Airway epithelial cell (primary cell): ENCODE results near the gene AP5Z1.

- RAMPAGE, long total RNA: no peak
These were observed 23.0 kb downstream of the AMZ1 start for GRCh38 chr7:2710821-2711609.

DNA sequence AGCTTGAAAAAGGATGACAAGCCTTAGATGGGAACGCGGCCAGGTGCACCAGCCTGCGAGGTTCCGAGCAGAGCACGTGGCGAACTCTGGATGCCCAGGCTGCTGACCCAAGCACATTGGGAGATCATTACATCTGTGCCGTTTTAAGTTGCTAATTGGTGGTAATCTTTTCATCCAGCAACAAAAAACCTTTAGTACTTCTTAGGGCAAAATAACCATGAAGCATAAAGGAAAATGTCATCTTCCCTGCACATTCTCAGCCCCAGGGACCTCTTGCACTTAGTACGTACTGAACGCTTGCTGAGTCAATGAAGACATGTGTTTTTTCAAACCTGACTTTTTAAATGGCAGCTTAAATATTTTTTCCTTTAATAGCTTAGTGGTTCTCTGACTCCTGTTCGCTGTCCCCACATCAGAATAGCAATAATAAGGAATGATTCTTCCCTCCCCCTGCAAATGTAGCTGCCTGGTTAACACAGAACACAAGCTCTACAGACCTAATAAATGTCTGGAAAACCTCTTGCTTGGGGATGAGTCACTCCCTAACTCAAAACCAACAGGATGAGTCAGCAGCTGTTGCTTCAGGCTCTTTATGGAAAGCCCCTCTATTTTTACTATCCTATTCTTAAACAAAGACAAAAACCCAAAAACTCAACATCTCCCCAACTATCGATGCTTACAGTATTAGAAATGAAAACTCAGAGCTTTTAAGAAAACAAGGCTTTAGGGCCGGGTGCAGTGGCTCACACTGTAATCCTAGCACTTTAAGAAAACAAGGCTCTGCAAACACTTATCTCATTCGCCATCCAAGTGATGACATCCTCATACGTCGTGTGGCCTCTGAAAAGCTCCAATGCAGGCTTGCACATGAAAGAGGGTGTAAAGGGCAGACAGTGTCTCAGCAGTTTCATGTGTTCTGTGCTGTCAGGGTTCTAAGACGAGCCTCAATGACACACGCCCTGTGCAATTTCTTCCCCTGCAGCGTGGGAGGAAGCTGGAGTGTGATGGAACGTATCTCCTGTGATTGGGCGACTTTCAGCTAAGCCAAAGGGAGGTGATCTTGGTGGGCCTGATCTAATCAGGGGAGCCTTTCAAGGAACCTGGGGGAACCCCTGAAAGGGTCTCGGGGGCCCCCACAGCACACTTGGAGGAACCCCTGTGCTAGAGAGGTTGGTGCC, 69.9 kb downstream of the AMZ1 start:
- RAMPAGE, long total RNA: no peak

DNA sequence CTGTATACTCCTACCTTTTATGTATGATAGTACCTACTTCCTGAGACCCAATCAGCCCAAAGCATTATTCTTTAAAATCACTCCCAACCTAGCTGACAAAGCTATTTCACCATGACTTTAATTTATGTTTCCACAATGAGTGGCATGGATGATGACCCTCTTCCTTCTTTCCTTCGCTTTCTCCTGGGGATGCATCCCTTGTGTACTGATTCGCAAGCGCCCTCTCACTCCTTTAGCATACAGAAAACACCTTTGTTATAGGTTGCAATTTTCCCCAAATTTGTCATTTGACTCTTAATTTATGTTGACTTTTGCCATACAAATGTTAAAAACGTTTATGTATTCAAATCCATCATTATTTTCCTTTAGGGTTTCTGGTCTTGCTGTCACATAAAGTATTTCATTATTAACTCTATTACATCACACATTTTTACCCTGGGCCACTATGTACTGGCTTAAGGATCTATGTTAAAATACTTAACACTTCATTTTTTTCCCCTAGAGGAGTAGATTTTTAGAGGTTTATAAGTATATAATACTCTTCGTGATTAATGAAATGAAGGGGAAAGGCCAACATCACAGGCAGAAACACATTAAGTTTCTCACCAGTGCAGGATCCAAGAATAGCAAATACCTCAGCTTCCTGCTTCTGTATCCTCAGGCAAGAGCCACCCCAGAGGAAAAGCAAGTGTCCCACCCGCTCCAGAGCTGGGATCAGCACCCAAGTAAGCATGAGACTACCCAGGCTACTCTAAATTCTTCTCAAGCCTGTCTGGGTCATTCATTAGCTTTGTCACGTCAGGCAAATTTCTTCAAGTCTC, 59.4 kb downstream of the GNA12 start:
- RAMPAGE, long total RNA: no peak

- RAMPAGE, long total RNA: no peak
These were observed 52.0 kb downstream of the GNA12 start for GRCh38 chr7:2792045-2792637.

- RAMPAGE, long total RNA: no peak
These were observed 11.7 kb downstream of the GNA12 start for GRCh38 chr7:2832023-2833119.

DNA sequence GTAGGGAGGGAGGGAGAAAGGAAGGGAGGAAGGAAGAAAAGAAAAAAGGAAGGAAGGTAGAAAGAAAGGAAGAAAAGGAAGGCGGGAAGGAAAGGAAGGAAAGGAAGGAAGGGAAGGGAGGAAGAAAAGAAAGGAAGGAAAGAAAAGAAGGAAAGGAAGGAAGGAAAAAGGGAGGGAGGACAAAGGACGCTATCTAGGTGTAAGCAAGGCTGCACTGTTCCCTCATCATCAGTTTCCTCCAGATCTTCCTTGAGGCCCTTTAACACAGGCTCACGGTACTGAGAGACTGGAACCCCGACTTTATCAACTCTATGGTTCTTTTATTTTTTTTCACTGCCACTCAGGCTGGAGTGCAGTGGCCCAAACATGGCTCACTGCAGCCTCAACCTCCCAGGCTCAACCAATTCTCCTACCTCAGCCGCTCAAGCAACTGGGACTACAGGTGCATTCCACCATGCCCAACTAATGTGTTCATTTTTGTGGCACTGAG, 2.1 kb downstream of the GNA12 start:
- RAMPAGE, long total RNA: no peak

DNA sequence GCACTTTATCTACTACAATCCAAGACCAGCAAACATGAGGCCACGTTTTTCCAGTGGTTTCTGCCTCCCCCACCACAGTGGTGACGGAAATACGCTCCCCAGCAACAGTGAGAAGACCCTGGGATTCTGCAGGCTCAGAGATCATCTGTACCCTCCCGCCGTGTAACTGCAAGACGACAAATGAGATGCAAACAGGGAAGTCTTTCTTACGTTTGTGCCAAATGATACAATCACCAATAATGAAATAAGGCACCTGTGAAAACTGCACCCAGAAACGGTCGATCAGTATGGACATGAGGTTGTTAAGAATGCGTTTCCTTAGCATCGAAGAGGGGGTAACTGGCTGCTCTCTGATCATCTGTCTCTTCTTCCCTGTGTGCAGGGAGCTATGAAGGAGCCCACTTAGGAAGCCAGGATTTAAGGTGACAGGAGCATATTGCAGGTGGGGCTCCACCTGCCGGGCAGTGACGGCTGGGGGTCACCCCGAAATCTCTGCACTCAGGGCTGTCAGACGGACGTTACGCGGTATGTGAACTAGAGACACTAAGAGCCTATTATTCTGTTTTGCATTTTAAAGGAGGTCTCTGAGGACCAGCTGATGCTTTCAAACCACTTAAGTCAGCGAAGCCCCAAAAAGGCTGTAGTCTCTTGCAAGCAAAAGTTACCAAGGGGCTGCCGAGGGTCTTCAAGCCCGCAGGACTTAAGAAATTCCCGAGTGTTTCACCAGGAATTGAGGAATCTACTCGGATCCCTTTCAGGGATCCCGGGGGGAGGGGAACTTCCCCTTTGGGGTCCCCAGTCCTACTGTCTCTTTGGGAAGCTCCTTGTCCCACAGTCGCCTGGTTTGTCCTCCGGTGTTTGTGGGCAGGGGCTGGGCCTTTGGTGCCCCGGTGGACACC, 64.4 kb downstream of the CARD11 start:
- RAMPAGE, long total RNA: no peak

- RAMPAGE, long total RNA: no peak
These were observed 77.0 kb upstream of the CARD11 start for GRCh38 chr7:3120685-3121029.

GRCh38 chr7:3159079-3159392, 115.4 kb upstream of the CARD11 start:
- RAMPAGE, long total RNA: no peak

- RAMPAGE, long total RNA: no peak
These were observed 115.8 kb upstream of the CARD11 start for GRCh38 chr7:3159458-3159878.

GRCh38 chr7:3518745-3519187, 217.7 kb downstream of the SDK1 start:
- RAMPAGE, long total RNA: no peak

GRCh38 chr7:3597267-3597723, 296.2 kb downstream of the SDK1 start:
- RAMPAGE, long total RNA: no peak

- RAMPAGE, long total RNA: no peak
These were observed 441.1 kb downstream of the SDK1 start for GRCh38 chr7:3742164-3742484.

DNA sequence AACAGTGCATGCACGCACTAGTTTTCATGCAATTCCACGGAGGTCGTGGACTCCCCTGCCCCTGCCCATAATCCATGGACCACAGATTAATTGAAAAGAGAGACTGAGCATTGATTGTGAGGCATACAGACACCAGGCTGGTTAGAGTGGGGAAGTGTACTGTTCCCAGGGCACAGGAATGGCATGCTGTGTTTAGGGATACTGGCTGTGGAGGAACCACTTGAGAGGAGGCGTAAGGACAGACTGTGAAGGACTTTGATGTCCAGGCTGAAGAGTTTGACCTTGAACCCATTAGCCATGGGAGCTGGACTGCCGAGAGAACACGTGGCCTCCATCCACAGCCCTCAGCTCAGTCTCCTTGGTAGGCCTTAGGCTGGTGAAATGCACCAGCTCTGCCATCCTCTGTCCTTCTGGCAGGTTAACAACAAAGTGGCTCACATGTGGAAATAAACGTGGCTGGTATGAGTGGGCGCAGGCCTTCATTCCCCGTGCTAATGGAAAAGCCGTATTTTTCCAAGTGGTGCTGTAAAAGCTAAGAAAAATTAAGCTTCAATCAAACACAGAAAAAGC, 565.6 kb downstream of the SDK1 start:
- RAMPAGE, long total RNA: no peak

DNA sequence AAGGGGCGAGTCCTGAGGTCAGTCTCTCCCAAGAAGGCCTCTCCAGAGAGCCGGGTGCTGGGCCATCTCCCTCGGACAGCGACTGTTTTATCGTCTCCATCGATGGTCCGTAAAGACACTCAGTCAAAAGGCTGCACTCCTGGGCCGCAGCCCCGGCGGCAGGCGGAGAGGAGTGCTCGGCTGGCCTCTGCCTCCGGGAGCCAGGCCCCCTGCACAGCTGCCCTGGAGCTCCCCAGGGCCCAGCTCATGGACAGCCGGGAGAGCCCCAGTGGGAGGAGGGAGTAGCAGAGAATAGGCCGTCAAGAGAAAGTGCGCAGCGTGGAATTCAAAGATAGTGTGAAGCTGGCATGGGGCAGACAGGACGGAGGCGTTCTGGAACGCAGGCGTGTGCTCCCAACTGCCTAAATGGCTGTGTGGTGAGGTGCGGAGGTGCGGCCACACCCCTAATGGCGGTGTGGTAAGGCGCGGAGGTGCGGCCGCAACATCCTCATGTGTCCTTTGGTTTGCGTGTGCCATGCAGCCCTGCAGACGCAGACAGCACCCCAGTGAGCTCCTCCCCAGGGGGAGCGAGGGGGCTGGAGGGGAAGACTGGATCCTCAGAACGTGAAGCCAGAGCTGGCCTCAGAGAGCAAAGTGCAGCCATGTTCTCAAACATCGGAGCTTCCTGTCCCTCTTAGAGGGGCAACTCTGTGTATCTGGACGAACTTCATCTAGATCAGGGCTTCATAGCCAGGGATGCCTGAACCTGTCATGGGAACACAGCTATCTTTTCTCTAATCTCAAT, 477.4 kb upstream of the FOXK1 start:
- RAMPAGE, long total RNA: no peak

DNA sequence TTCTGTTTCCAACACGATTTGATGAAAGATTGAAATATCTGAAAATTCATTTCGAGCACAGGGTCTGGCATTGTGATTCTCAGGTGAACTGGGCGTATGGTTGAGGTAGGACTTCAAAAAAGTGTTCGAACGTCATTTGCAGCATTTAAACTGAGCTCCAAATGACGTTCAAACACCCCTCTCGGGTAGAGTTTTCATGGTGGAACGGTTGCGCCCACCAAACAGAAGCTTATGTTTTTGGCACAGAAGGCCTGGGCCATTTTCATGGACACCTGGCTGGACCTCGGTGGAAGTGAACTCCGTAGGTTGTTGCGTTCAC, 17.0 kb upstream of the AP5Z1 start:
- RAMPAGE, long total RNA: no peak

DNA sequence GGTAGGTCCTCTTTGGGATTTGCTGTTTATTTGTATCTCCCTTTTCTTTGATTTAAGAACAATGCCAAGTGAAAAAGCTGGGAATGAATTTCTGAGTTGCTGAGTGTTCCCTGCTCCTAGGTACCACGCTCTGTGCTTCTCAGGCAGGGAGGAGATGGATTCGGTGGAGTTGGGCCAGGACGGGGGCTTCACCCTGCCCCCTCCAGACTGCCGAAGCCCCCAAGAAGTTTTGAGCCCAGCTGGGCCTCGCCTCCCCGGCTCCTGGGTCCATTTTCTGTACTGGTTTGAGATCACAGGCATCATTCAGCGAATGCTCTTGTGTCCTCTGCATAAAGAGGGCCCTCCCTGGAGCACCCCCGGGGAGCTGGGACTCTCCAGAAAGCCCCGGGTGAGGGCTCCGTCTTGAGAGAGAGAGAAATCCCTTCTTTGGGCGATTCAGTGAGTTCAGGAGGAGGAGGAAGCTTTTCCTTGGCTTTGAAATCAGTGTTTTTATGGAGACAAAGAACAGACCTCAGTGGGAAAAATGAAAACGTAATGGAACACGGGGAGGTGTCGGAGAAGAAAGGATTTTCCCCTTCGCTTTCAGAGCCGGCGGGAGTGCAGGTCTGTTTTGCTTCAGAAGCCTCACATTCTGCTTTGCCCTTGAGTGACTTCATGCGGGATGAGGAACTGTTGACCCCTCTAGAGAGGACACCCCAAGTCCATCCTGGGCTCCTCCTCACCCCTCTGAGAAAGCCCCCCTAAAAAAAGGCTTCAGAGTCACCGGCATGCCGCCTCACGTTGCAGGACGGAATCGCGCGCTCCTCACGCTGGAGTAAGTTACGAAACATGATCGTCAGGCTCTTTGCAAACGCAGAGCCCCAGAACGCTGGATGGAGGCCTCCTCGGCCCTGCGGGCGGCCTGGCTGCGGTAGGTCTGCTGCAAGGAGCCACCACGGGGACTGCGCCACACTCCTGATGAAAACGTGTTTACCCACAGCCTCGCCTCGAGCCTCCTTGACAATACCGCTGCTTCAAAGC, 8.6 kb upstream of the AP5Z1 start:
- RAMPAGE, long total RNA: no peak

- RAMPAGE, long total RNA: start-site peak on the plus strand at chr7:4775619-4775645, 32 and 10 reads in 2 replicates
These were observed at the start of gene AP5Z1 for GRCh38 chr7:4774808-4775773. Gene AP5Z1, plus strand, starts transcription at chr7:4775623.

DNA sequence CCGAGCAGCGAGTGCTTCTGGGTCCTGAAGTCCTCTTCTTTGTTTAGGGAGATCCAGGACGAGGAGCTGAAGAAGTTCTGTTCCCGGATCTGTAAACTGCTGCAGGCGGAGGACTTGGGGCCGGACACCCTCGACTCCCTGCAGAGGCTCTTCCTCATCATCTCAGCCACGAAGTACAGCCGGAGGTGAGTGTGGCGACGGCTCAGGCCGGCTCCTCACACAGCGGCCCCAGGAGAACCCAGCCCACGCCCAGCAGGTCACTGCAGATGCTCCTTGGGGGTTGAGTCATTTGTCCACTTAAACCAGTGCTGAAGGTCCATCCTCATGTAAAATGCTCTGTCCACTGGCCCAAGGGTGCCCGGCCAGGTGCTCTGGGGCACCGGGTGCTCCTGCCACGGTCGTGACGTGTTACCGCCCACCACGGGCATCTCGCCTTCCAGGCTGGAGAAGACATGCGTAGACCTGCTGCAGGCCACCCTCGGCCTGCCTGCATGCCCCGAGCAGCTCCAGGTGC, 5.8 kb downstream of the AP5Z1 start:
- RAMPAGE, long total RNA: no peak

DNA sequence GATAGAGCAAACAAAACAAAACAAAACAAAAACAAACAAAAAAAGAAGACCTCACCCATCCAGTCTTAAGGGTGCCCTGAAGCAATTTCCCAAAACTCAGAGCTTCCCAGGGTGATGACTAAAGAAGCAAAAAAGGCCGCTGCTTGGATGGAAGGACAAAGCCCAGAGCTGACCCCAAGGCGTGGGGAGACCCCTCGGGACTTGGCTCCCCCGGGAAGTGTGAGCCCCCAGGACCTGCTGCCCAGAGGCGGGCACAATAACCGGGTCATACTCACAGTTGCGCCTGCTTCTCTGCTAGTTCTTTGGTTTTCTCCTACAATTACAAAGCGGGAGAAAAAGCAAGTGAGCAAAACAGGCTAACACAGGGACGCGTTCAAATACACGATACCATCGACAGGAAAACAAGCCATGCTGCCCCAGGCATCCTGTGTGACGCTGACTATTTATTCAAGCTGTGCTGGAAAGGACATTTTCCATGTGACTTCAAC, 29.9 kb downstream of the PAPOLB start:
- RAMPAGE, long total RNA: no peak